ENCODE data around the genes CFAP276, ELAPOR1 and ATXN7L2.

GRCh38 chr1:101997154-101997526 lies 414 bp upstream of the OLFM3 start:
- PRO-cap, result no peak

DNA sequence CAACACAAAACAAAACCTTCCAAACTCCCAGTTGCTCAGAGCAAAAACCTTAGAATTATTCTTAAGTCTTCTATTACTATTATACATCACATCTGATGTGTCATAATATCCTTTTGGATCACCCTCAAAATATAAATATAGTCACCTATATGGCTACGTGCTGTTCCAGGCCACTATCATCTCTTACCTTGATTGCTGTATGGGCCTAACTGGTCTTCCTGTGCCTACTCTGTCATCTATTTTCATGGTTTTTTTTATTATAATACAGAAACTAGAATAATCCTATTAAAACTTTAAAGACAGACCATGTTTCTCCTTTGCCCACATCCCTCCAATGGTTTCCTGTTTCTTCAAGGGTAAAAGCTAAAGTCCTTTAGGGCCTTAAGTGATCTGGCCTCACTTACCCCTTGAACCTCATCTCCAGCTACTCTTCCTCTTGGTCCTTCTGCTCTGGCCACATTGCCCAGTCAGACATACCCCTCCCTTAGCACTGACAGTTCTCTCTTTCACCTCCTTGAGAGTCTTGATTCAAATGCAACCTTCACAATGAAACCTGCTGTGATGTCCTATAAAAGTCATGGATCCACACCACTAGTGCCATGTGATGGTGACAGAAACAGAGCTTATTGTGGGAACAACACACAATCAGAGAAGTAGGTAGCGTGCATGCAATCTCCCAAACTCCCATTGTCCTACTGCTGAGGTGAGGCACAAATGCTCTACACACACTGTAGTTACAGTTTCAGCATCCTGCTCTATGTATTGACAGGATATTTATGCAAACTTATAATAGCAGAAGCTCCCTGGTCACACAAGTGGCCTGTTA lies 379.7 kb downstream of the VAV3 start:
- PRO-cap, result no peak

GRCh38 chr1:107940936-107941562 lies 23.9 kb downstream of the VAV3 start:
- PRO-cap, result no peak

- PRO-cap, result no peak
Observed at GRCh38 chr1:108703693-108704541, 8.8 kb upstream of the FNDC7 start.

DNA sequence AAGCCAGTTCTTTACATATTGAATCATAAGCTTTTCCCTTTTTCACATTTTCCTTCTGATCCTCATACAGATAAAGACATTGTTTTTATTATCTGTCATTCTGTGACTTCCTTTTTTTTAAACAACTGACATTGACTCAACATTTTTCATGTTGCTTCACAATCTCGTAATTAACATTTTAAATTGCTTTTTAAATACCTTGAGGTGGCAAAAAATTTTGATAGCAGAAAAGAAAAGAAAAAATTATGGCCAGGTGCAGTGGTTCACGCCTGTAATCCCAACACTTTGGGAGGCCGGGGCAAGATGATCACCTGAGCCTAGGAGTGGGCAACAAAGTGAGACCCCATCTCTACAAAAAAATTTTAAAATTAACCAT lies 1.5 kb downstream of the STXBP3 start:
- PRO-cap, result no peak

DNA sequence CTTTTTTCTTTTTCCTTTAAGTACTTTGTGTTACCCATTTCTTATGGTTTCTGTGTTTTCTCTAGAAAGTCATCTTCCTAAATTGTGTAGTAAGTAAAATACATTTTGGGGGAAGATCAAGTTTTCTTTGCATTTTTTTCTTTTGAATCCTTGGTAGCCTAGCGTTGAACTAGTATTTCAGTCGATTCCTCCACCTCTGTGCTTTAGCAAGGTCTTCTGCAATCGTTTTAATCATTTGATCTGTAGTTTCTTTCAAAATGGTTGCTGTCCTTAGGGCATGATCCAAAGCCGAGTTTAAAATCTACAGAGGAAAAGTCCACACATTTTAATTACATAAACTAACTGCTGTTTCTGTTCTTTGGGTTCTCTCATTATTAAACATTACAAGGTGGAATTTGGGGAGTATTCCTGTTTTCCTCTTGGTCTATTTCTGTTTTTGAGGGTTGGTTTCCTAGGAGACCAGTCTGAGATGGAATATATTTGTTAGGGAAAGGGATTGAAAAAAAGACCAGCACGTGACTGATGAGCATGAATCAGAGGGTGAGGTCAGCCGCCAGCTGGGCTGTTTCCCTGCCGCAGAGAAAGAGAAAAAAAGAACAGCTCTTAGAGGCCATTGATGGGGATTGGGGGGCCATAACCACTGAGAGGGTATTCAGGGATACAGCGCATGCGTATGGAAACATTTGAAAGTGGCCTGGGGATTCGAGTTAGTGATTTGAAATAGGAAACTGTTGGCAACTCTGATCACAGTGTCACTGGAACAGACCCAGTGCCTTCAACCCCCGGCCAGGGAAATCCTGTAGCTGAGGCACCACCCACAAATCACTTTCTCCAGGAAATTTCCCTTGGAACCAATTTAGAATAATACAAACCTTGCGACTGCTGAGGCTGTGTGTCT lies 40.6 kb downstream of the AKNAD1 start:
- PRO-cap, result no peak

DNA sequence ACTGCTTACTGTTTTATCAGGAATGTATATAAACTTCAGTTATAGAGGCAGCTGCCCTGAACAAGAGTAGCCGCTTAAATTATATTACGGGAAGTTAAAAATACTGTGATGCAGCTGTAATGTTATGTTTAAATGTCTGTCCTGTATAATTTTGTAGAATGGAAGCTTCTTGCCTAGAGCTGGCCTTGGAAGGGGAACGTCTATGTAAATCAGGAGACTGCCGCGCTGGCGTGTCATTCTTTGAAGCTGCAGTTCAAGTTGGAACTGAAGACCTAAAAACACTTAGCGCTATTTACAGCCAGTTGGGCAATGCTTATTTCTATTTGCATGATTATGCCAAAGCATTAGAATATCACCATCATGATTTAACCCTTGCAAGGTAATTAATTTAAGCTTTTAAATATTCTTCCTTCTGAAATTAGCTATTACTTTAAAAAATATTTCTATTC lies 19.9 kb downstream of the GPSM2 start:
- PRO-cap, result no peak

GRCh38 chr1:109040913-109041759 lies 766 bp downstream of the WDR47 start:
- PRO-cap, result no peak

- PRO-cap, result no peak
Observed at GRCh38 chr1:109112490-109113099, at the start of gene CFAP276. CFAP276 (minus strand) TSS chr1:109112747.

GRCh38 chr1:109113585-109114660 lies at the start of gene ELAPOR1:
ELAPOR1 (plus strand) TSS chr1:109114115.
- PRO-cap, result no peak

DNA sequence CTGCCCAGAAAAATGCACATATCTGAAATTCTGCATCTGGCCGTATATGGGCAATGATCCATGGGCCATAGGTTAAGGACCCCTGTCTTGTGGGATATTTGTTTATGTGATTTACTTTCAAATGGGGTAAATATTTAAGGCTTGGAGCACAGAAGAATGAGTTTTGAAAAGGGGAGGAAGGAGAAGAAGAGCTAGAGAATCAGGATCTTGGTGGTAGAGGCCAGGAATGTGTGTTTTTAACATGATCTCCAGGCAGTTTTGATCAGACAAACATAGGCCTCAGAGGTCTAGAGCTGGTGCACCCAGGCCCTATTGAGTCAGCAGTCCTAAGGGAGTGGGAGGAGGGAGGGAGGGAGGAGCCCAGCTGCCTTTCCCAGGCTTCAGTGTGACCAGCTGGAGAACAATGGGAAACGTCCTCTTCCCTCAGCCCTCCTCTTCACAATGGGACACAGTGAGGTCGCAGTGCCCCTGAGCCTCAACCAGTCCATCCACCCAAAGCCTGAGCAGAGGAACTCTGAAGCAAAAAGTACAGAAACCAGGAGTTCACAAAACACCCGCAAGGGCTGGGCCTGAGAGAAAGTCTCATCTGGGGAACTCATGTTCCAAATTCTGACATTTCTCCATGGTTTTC lies 37.2 kb downstream of the ELAPOR1 start:
- PRO-cap, result no peak

GRCh38 chr1:109229154-109230479 lies 15.9 kb downstream of the SARS1 start:
- PRO-cap, result no peak

- PRO-cap, result no peak
Observed at GRCh38 chr1:109273072-109273574, 9.8 kb downstream of the PSRC1 start.

DNA sequence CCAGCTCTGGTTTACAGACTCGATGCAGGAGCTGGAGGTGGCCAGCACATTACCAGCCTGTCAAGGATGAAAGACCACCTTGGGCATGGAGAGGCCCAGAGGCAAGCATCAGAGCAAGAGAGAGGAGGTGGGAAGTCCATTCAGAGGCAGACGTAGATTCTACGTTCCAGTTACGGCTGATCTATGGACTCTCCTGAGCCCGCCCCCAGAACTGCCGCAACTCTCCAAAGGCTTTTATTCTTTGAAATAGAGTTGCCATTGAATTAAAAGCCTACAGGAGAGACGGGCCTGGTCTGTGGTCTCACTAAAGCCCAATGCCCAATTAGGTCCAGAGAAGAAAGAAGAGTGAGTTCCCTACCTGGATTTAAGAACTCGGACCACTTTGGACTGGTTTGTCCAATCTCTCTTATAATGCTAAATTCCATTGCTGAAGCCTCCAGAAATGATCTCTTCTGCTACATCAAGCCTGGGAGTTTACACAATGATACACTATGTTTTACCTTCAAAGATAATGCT lies 4.1 kb upstream of the MYBPHL start:
- PRO-cap, result no peak

GRCh38 chr1:109385394-109385902 lies 12.3 kb downstream of the SORT1 start:
- PRO-cap, result no peak

DNA sequence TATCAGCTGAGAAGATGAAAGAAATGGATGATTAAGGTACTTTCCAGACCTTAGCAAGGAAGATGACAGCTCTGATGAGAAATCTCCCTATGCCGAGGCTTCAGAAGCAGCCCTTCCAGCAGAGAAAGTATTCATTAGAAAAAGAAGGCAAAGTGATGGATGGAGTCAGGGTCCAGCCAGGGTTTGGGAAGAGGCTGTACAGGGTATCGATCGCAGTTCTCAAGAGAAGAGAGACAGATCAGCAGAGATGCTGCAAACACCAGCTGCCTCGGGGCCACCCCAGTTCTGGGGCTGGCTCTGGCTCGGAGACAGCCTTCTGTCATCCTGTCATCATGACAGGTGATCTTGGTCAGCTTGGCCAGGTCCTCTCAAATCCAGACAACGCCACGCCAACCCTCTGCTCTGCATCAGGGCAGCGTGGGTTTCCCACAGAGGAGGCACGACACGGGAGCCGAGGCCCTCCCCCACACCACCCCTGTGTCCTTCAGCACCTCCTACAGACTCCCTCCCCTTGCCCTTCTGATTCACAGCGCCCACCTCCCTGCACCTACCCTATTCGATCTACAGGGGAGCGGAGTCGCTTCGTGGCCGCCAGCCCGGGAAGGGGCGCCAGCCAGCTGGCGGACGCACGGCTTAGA lies 659 bp upstream of the ATXN7L2 start:
- PRO-cap, result no peak

GRCh38 chr1:109483565-109484401 lies at the start of gene ATXN7L2:
ATXN7L2 (plus strand) TSS chr1:109483905.
- PRO-cap, result unidirectional peak, plus-strand start at chr1:109483983; unidirectional peak, minus-strand start at chr1:109484225

- PRO-cap, result no peak
Observed at GRCh38 chr1:109492975-109493545, 834 bp upstream of the CYB561D1 start.

DNA sequence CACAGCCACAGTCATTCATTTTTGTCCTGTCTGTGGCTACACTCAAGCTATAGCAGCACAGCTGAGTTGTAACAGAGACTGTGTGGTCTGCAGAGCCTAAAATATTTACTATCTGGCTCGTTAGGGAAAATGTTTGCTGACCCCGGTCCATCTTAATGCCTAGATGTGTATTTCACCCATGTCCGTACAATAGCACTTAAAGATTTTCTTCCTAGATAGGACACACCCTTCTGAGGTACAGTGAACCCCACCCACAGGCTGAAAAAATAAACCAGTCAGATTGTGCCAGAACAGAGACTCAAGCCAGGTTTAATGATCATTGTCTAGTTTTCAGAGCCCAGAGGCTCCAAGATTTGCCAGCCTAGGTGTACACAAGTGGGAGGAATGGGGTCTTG lies 5.6 kb downstream of the AMIGO1 start:
- PRO-cap, result no peak

DNA sequence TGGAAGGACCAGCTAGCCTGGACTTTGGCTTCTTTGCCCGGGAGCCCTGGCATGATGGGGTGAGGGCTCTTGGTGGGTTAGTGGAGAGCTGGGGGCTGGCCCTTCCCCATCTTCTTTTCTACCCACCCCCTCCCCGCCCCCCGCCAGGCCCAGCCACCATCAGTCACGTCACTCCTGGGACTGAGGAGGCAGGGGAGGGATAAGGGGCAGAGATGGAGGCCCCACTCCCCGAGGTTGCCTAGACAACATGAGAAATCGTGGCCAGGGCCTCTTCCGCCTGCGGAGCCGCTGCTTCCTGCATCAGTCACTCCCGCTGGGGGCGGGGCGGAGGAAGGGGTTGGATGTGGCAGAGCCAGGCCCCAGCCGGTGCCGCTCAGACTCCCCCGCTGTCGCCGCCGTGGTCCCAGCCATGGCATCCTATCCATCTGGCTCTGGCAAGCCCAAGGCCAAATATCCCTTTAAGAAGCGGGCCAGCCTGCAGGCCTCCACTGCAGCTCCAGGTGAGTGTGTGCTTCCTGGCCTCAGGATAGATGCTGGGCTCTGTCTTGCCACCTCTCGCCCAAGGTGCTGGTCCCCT lies 1.2 kb downstream of the AMPD2 start:
- PRO-cap, result no peak